Tongue (tissue), 2 donors: ENCODE measurements around a stretch of chr12.

GRCh38 chr12:7059509-7060056, 935 bp upstream of the C1S start:
- RAMPAGE, long total RNA, result no peak

DNA sequence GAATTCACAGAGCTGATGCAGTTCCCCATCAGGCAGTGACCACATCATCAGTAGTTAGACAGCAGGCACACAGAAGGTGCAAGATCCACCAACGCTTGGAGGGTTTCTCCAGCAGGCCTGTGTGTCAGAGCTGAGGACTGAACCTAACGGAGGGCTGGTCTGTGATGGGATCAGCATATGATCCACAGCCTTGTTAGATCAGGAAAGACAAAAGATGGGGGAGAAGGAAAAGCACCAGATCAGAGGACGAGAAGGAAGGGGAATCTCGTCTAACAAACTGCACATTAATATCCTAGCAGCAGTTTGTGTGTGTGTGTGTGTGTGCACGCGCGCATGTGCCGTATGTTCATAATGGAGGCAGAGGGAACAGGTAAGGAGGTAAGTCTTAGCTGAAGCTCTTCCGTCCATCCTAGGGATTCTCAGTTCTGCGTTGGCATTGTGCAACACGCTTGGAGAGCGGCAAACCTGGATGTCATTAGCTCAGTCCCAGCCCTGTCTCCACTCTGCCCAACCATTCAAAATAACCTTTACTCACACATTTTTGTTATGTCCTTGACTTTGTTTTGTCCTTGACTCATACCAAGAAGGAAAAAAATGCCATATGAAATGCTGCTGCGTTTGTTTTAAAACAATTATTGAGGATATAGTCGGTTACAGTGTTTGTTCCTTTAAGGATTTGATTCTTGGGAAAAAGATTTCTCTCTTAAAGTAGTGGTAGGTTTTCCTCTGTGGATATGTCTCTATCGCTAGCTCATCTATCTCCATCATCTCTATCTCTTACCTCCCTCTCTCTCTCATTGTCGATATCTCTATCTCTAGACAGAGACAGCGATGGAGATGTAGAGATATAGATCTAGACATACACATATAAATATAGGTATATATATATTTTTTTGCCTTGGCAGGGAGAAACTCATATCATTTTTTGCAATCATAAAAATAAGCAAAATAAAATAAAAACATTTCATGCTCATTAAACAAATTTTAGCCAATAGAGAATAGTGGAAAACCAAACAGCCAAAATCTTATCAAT, 1.8 kb upstream of the C1R start:
- RAMPAGE, long total RNA, result no peak

- RAMPAGE, long total RNA, result no peak
Measured at GRCh38 chr12:7210335-7210977, 21.0 kb downstream of the PEX5 start.

- RAMPAGE, long total RNA, result no peak
Measured at GRCh38 chr12:7492644-7493449, 10.7 kb downstream of the CD163 start.

- RAMPAGE, long total RNA, result no peak
Measured at GRCh38 chr12:7501047-7501632, 2.4 kb downstream of the CD163 start.

DNA sequence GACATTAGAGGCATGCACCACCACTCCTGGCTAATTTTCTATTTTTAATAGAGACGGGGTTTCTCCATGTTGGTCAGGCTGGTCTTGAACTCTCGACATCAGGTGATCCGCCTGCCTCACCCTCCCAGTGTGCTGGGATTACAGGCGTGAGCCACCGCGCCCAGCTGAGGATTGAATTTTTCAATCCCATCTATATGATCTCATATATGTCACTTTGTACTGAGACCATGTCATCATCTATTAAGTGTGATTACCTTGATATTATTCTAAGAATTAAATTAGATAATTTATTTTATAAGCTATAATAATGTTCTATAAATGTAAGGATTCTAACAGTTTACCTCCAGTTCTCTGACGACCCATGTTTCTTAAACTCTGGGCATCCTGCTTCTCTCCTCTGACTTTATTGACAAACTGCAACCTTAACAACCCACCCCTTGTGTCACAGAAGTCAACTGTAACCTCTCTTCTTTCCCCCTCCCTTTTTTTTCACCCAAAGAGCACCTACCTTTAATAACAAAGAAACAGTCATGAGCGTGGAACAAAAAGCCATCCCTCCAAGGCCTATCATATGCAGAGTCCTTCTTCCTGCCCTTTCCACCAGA, 12.0 kb downstream of the SLC2A3 start:
- RAMPAGE, long total RNA, result no peak

DNA sequence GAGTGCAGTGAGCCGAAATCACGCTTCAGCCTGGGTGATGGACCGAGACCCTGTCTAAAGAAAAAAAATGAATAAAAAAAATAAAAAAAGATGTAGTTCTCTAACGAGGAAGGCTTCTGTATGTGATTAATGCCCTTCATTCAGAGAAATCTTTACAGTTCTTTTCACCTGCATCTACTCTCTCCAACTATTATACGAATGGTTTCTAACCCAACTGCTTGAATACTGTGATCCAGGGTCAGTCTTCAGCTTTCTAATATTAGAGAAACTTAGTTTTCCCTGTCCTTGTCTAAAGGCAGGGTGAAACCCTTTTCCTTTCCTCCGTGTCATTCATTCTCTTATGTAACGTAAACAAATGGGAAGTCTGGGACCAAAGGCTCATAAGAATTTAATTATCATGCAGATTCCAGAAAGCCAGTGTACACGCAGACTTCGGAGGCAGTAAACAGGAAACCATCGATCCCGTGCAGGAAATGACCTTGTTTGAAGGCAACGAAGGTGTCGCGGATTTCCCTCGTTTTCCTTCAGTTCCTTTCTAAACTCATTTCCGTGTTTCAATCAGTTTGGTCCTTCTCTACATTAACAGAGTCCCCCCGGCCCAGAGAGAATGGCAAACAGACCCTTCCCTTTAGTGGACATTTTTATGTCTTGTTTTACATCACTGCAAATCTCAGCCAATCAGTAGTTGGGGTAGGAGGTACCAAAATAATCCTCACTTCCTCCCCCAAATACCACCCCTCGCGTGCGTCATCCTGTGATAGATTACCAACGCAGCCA, 6.4 kb upstream of the FOXJ2 start:
- RAMPAGE, long total RNA, result no peak

GRCh38 chr12:8540167-8540702, 470 bp downstream of the CLEC4E start:
- RAMPAGE, long total RNA, result no peak

DNA sequence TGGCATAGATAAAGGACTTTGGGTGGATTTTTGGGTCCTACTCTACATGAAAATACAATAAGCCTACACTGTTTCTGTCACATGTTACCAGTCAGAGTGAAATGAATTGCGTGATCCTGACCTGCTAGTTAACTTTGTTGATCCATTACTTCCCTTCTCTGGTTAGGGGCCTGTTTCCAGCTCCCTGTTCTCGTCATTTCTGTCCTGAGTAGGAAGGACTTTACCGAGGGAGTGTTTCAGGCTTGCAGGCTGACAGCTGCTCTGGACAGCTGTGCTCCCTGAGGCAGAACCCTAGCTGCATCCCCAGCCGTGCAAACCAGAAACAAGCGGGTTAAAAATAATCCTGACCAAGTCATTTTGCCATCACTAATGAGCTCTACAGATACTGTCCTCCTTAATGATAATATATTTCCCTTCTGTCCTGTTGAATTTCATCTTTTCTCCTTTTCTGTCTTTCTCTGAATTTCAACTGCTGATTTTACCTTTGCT, 1.5 kb downstream of the AICDA start:
- RAMPAGE, long total RNA, result no peak

GRCh38 chr12:8709297-8710024, 11.7 kb downstream of the RIMKLB start:
- RAMPAGE, long total RNA, result no peak

DNA sequence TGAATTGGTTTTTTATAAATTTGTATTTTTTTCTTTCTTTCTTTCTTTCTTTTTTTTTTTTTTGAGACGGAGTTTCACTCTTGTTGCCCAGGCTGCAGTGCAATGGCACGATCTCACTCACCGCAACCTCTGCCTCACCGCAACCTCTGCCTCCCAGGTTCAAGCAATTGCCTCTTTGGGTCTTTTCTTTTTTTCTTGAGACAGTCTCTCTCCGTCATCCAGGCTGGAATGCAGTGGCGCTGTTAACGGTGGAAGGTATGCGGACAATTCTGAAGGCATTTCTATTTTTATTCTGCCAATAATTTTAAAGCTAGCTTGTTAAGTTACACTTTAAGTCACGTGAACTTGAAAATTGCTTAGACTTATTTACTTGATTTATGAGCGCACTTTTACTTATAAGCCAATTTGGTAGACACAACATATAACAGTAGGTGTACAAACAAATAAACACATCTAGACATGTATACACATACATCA, 8.7 kb upstream of the PHC1 start:
- RAMPAGE, long total RNA, result no peak

- RAMPAGE, long total RNA, result no peak
Measured at GRCh38 chr12:8948608-8949117, 782 bp downstream of the M6PR start.

DNA sequence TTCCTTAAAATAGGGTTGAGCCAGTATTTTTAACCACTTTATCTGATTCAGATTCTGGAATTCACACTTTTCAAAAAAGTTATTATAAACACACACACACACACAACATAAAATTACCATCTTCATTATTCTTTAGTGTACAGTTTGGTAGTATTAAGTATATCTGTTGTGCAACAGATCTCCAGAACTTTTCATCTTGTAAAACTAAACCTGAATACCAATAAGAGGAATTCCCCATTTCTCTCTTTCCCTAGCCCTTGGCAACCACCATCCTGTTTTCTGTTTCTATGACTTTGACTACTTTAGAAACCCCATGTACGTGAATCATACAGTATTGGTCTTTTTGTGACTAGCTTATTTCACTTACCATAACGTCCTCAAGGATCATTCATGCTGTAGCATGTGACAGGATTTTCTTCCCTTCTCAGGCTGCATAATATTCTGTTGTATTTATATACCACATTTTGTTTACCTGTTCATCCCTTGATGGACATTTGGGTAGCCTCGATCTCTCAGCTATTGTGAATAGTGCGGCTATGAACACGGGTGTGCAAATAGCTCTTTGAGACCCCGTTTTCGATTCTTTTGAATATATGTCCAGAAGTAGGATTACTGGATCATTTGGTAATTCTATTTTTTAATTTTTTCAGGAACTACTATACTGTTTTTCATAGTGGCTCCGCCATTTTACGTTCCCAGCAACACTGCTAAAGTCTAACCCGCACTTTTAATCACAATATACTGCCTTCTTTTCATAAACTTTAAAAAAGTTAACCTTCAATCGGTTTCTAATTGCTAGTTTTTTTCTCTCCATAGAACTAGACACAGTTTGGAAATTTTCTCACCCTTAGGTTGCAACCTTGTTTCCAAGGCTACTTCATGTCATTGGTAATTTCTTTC, 12.1 kb downstream of the A2M start:
- RAMPAGE, long total RNA, result no peak

- RAMPAGE, long total RNA, result no peak
Measured at GRCh38 chr12:9237896-9238389, 29.7 kb upstream of the PZP start.

DNA sequence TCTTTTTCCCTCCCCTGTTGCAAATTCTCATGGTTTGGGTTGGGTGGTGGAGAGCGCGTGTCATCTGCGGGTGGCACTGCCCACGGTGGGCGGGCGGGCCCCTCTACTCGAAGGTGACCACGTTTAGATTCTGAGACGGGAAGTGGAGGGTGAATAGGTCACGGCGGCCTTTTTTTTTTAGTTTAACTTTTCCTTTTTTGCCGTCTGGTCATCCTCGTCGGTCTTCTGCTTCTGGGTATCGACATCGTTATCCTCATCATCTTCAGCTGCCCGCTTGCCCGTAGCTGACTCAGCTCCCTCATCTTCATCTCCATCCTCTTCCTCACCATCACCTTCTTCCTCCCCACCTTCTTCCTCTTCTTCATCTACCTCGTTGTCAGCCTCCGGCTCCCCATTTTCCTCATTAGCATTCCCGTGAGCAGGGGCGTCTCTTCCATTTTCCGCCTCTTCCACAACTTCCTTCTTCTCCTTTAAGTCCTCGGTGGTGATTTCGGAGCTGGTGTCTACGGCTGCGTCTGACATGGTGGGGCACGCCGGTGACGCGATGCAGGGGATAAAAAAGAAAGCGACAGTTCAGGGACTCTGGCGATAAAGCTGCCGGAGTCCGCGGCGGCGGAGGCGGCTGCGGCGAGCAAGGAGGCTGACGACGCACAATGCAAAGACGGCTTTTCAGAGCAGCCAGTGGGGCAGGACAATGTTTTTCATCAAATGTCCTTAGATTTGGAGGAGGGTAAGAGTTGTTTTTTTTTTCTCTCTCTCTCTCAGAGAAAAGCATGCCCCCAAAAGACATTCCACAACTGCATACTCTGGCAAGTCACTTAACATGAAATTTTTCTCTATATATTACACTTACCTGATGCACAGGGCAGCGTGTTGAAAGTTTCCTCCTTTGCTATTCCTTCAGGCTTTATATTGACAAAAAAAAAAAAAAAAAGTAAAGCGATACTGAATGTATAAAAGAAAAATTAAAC, 31.9 kb upstream of the PZP start:
- RAMPAGE, long total RNA, result no peak

- RAMPAGE, long total RNA, result no peak
Measured at GRCh38 chr12:9699769-9700194, 30.3 kb downstream of the CLEC2D start.

GRCh38 chr12:9729954-9730350, 30.7 kb downstream of the CD69 start:
- RAMPAGE, long total RNA, result no peak

- RAMPAGE, long total RNA, result no peak
Measured at GRCh38 chr12:9739695-9740432, 20.8 kb downstream of the CD69 start.

GRCh38 chr12:9750708-9751122, 10.0 kb downstream of the CD69 start:
- RAMPAGE, long total RNA, result no peak

GRCh38 chr12:9754171-9754768, 6.4 kb downstream of the CD69 start:
- RAMPAGE, long total RNA, result no peak